Natural killer cell (primary cell): ENCODE measurements around a stretch of chr18.

- PRO-cap: no peak
Measured at GRCh38 chr18:24805226-24805500, 344.7 kb downstream of the HRH4 start.

GRCh38 chr18:26045259-26045989, 45.0 kb downstream of the SS18 start:
- PRO-cap: no peak

DNA sequence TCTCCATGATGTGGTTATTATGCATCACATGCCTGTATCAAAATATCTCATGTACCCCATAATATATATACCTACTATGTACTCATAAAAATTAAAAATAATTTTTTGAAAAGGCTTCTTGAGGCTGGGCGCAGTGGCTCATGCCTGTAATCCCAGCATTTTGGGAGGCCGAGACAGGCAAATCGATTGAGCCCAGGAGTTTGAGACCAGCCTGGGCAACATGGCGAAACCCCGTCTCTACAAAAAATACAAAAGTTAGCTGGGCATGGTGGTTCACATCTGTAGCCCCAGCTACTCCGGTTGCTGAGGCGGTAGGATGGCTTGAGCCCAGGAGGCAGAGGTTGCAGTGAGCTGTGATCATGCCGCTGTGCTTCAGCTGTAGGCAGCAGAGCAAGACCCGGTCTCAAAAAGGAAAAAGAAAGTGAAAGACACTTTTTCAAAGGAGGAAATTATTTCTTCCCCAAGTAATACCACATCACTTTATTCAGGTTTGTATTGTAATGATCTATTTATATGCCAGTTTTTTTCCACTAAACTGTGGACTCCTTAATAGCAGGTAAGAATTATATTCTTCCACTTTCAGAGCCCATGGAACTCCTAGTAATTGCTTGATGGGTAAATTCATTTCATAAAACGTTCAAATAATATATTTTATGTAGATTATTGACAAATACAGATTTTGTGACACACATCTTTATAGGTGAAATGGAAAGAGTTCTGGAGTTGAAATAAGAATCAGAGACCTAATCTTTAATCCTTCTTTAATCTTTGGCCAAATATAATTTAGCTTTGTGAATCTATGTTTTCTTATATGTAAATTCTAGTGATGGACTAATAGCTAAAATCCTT, 35.7 kb upstream of the TAF4B start:
- PRO-cap: unidirectional peak, minus-strand start at position 410 of the sequence

GRCh38 chr18:26390090-26390709, 158.2 kb downstream of the KCTD1 start:
- PRO-cap: no peak

DNA sequence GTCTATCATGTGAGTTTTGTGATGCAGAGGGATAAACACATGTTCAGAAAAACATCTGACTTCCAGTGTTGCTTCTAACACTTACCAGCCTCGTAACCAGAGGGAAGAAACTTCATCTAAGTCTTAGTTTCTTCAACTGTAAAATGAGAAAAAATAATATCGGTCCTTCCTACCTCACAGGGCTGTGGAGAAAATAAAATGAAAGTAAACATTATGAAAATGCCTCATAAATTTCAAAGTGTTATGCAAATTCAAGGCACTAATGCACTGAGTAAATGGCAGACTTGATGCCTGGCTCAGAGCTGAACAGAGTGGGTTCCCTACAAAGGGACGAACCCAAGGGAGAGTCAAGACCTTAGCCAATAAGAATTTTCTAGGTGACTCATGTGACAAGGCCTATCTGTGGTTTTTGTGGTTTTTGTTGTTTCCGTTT, 113.1 kb upstream of the AQP4 start:
- PRO-cap: no peak

GRCh38 chr18:27057418-27057737, 127.7 kb downstream of the CHST9 start:
- PRO-cap: no peak

- PRO-cap: no peak
Measured at GRCh38 chr18:28036334-28037079, 140.4 kb downstream of the CDH2 start.

- PRO-cap: no peak
Measured at GRCh38 chr18:28126586-28127210, 50.2 kb downstream of the CDH2 start.

DNA sequence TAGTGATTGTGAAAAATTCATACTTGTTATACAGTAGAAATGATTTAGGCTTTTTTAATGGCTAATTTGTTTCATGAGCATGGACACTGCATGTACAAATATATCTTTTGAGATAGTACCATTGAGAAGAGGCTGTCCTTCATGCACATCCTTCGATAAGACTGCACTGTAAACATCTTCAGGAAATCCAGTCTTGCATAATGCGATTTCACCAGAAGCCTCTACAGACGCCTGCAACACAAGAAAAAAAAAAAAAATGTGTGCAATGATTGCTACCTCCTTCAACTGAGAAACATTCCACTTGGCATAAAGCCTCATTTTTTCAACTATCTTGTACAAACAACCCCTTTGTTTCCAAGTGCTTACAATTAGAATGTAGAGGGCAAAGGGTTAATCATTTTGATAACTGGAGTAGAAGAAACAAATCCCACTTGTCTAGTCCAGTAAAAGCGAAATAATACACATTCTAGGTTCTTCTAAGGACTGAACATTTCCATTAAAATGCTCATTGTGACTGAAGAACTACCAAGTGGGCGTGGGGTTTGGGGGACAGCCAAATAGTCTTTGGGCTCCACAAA, 29.3 kb downstream of the CDH2 start:
- PRO-cap: no peak

DNA sequence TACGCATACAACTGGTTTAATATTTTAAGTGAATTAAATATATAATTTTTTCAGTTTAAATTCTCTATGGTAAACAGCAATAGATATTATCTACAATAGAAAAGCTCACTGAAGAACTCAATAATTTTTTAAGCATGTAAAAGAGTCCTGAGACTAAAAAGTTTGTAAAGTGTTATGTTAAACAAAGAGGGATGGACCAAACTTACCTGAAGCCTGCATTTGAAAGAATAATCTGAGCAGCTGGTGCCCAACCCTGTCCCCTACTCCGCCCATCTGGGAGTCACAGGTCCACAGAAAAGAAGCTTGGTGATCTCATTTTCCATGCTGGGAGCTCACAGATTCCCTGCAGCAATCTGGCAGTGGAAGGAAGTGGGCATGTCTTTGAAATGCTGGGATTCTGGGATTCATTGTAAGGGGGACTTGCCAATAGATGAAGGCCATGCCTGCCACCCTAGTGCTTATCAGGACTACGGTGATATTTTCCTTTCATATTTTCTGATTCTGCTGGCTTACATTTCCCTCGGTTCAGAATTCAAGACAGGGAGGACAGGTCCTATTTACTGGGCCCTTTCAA, 17.9 kb downstream of the CDH2 start:
- PRO-cap: no peak

DNA sequence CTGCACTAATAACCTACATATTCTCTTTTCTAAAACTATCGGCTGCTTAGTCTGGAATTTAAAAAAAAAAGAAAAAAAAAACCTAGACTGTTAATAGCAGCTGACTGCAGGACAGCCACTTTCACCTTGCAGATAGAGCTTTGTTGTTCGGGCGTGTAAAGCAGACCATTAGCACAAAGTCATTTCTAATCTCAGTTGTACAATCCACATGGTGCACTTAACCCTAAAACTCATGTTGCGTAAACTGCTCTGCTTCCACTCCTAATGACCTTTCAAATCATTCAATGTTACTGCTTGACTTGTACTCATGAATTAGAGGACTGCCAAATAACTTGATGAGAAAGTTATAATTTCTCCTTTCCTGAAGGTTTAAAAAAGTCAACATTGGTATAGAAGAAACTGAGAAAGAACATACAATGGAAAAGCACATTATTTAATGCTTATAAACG, 2.7 kb downstream of the CDH2 start:
- PRO-cap: no peak

DNA sequence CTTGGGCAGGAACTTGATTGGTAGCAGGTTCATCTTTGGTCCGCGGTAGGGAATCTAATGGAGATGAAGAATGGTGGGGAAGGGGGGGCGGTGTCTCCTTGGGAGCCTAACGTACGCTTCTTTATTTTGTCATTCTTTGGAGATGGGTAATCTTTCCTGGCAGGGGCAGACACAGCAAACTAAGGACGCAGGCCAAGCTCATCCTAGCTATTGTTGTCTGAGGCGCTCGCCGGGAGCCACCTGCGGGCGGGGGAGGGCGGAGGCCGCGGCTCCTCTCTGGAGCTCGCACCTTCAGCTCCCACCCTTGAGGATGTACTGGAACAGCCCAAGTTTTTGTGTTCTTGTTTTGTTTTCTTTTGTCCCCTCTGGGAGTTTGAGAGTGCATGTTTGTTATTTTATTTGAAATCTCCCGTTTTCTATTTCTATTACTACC, 1.3 kb upstream of the CDH2 start:
- PRO-cap: no peak

GRCh38 chr18:28422280-28422785, 245.4 kb upstream of the CDH2 start:
- PRO-cap: no peak

DNA sequence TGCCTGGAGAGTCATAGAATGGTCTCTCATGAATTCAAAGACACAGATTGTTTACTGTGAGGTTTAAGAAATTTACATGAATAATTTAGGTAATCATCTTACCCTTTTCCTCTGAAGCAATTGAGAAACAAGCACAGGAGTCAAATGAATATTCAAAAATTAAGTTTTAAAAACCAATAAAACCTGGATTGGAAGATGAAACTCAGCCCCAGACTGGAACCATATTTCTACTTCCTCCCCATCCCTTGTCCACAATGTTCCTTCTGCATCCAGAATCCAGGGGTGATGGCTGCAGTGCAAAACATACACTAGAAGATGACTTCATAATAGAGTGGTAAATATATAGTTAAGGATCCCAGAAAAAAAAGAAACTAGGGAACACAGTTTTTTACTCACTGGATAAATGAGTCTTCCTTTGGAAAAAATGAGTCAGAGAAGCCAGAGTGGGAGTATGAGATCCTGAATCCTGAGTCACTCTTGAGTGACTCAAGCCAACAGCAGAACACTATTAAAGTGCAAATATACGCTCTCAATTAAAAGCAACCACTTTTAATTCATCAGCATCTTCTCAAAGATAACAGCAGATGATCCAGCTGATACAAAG, 987.0 kb upstream of the CDH2 start:
- PRO-cap: no peak

GRCh38 chr18:31070593-31070883, 28.0 kb upstream of the DSC3 start:
- PRO-cap: no peak

DNA sequence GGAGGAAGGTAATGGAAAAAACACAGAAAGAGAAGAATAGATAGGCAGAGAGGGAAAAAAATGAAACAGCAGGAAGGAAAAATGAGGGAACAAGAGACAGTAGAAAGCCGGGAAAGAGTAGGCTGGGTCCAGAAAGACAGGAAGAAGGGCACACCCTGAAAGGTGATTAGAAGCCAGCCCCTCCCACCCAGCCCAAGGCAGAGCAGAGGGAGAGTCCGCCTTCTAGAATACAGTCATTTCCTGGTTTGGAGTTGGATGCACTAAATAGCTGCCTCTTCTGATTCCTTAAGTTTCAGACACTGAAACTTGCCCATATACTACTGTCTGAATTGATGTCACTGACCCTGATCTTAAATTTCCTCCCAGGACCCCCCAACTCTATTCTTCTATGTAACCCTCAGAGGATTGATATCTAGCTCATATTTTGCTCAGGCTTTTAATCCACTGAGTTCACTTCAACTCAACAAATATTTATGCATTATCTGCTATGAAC, 17.9 kb upstream of the DSG3 start:
- PRO-cap: no peak

- PRO-cap: no peak
Measured at GRCh38 chr18:31740105-31740563, 20.5 kb downstream of the SLC25A52 start.

DNA sequence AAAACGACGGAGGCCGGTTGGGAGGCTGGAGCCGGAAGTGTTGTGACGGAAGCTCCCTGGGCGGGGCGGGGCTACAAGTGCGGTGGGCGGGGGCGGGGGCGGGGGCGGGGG, 142 bp upstream of the TRAPPC8 start:
- PRO-cap: no peak

- PRO-cap: no peak
Measured at GRCh38 chr18:32366582-32367610, 103.8 kb downstream of the GAREM1 start.

- PRO-cap: no peak
Measured at GRCh38 chr18:32384147-32384402, 86.6 kb downstream of the GAREM1 start.